SJCRH30 (cell line): Measurements from ENCODE around the genes H2AC4, H3C4 and H2AC7.

DNA sequence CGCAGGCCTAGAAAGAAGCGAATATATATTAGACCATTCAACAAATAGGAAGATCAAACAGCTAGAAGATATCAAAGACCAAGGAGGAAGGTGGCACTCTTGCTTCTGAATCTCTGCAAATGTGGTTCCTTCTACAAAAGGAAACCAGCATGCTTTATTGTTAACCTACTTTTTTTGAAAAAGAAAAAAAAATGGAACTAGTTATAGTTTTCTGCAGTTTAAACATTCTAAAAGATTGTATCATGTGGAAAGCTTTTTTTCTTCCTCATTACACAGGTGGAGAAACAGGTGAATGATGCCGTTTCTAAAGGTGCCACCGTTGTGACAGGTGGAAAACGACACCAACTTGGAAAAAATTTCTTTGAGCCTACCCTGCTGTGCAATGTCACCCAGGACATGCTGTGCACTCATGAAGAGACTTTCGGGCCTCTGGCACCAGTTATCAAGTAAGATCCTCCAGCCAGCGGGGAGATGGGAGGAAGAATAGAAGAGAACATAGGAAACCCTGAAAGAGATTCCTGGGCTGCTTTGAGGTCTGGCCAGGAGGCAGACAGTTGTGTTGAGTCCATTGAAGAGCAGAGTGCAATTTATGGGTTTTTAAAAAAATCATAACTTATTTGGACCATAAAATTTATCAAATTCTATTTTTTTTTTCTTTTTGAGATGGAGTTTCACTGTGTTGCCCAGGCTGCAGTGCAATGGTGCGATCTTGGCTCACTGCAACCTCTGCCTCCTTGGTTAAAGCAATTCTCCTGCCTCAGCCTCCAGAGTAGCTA, 33.1 kb downstream of the ALDH5A1 start:
- RAMPAGE, long total RNA: no peak

DNA sequence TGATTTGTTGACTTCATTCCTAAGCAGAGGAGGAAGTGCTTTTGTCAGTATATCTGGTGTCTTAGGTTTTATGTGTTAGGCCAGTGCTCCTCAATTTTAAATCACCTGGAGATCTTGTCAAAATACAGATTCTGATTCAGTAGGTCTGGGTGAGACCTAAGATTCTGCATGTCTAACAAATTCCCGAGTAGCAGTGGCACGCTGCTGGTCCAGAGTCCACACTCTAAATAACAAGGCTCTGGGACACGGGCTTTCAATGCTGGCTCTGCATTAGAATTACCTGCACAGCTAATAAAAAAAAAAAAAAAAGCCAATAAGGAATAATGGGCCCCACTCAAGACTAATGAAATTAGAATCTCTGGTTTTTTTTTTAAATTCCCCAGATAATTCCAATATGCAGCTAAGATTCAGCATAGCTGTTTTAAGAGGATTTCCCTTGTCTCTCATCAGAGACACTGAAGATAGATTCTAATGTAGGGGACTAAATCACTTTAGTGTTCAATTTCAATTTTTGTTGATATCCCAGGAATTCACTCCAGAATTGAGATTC, 2.6 kb downstream of the TDP2 start:
- RAMPAGE, long total RNA: no peak

DNA sequence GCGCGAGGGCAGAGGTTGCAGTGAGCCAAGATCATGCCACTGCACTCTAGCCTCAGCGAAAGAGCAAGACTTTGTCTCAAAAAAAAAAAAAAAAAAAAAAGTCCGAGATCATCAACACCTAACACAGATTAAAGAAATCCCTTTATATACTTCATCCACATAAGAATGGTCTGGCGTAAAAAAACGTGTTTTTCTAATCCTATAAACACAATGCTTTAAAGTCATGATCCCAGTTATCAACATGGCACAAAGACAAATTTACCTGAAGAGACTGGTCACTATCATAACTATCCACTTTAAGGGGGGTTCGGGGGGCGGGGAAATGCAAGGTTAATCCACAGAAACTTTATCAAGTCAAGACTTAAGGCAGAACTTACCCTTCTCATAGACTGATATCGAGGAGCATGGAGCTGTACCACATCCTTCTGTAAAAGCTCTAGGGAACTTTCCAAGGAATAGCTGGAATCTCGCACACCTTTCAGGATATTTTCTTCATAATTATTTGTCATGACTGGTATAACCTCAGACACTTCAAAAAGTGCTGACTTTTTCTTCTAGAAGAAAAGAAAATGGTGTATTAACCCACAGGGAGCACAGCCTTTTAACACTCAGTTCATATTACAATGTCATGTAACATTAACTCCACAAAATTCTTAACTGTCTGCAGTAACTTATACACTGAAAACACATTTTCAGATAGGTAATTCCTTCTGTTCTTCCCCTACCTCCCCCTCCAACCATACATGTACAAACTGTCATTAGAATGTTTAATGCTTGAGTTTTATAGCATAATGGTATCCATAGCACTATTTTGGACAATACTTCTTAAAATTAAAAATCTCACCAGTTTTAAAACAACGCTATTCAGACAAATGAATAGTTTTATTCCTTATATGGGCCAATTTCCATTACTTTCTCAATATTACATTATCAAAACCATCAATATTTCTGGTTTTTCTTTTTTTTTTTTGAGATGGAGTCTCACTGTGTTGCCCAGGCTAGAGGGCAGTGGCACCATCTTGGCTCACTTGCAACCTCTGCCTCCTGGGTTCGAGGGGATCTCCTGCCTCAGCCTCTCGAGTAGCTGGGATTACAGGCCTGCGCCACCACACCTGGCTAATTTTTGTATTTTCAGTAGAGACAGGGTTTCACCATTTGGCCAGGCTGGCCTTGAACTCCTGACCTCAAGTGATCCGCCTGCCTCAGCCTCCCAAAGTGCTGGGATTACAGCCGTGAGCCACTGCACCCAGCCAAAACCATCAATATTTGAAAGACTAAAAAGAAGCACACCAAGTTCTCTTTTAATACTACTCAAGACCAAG, 2.7 kb downstream of the C6orf62 start:
- RAMPAGE, long total RNA: no peak

- RAMPAGE, long total RNA: no peak
These were observed 4.1 kb upstream of the ARMH2 start for GRCh38 chr6:24802838-24803230.

DNA sequence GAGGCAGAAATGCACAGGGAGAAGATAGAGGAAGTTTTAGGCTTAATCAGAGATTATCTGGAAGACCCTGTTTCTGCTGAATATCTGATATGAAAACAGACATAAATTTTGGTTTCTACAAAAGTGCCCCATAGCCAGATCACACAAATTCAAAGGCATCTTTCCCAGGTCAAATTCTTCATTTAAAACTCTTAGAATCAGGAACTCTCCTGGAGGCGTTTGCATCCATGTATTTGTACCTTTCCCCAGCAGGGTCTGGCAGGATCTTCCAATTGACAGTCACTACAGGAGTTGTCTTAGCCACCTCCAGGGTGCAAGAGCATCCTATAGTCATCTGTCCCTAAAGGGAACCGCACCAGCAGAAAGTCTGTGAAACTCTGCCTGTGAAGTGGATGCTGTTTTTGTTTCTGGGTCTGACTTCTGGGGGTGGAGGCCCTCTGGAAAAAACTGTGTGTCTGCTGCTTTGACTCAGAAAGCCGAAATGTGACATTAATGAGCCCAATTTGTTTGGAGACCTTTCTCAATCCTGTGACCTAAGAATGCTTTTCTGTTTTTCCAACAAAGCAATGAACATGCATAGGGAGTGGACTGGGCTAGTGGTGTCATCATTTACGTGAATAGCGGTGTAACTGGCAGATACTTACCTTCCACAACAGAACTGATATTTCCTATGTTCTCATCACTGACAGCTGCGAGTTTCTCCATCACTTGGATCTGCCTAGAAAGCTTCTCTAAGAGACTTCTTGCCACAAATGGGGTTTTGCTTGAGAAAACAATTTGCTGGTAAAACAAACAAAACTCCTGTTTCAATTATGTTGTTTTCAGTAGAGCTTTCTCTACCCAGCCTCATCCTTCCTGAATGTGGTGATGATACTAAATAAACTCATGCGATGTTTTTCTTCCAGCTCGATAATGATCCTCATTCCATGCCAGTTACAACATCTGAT, 33.2 kb upstream of the ARMH2 start:
- RAMPAGE, long total RNA: no peak

- RAMPAGE, long total RNA: no peak
These were observed 45.1 kb upstream of the RIPOR2 start for GRCh38 chr6:24980810-24981373.

DNA sequence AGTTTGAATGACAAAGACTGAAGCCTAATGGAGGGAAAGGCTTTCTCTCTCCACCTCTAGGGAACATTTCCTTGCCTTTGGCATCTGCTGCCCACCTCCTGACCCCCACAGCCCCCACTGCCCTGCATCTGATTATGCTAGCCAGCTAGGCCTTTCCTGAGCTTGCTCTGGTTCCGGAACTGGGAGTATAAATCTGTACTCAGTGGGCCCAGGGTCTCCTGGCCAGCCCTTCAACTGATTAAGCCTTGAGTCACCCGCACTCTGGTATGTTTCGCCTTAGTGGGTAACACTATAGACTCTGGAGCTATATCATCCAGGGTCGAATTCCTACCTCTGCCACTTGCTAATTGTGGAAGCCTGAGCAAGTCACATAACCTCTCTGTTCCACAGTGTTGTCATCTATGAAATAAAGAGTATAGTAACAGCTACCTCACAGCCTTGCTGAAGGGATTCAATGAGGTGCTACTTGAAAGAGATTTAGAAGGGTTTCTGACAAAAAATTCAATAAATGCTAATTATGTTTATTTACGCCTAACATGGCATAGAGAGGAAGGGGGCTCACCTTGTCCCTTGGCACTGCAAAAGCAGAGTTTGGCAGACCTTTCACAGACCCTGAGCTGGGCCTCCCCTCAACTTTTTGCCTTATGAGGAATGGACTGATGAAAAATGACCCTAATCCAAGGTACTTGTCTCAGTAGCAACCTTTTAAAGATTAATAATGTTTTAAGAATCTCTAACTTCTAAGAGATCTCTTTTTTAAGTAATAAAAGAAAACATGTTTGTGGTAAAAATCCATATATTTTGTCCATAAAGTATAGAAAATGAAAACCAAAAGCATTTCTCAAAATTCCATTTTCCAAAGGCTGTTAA, 45.8 kb upstream of the RIPOR2 start:
- RAMPAGE, long total RNA: no peak

DNA sequence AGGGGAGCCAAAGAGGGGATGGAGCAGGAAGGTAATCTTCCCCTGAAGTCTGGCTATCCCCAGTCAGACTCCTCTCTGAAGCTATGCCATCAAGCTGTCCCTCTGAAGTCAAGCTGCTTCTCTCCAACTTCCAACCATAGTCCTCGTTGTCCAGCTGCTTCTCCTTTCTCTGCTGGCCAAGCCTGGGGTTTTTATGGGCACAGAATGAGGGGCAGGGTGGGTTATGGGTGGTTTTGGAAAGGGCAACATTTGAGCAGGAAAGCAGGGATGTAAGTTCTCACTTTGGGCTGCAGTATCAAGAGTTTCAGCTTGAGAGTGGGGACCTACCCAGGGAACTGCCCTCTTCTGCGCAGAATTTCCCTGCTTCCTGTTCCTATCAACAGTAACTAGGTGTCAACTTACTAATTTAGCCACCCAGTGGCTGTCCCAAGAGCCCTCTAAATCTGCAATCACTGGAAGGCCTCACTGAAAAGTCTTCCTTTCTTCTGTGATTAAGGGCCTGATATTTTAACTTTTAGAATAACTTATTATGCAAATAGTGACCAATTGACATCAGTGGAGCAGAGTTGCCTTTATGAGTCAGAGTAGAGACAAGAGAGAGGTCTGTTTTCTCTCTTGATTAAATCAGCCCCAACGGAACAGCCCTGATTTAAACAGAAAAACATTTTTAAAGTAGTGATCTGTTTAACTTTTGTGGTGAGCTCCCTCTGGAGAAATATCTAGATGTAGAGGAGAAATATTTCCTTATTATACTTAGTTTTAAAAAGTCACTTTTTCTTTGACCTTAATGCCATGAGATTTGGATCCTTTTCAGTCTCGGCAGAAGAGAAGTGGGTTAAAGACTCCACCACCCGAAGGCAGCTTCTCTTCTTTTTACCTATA, 118.2 kb upstream of the RIPOR2 start:
- RAMPAGE, long total RNA: no peak

DNA sequence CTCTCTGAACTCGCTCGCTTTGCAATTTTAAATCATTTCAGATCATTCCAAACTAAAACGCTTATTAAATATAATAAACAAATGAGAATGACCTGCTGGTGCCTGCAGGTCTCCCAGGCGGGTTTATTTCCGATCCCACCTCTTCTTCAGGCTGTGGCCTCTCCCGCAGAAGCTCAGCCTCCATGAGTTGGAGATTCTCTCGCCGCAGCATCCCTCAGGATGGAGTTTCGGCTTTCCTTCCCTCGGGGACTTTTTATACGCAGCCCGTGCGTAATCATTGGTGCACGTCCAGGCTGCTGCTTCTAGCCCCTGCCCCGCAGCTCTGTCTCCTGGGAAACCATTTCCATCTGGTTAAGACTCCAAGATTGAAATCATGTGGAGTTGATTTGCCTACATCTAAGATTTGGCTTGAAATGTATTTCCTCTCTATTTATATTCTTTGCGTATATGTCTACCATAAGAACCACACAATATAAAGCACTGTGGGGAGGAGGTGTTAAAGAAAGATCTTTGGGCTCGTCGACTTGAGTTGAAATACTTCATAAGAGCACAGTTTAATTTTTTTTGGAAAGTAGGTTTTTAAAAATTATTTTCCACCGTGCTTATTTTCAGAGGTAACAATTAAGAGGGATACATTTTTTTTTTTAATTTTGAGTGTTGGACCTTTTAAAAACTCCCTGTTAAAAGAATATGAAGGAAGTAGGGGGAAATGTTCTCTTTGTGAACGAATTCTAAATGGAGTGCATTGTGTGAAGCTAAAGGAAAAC, 46.6 kb upstream of the CARMIL1 start:
- RAMPAGE, long total RNA: no peak

DNA sequence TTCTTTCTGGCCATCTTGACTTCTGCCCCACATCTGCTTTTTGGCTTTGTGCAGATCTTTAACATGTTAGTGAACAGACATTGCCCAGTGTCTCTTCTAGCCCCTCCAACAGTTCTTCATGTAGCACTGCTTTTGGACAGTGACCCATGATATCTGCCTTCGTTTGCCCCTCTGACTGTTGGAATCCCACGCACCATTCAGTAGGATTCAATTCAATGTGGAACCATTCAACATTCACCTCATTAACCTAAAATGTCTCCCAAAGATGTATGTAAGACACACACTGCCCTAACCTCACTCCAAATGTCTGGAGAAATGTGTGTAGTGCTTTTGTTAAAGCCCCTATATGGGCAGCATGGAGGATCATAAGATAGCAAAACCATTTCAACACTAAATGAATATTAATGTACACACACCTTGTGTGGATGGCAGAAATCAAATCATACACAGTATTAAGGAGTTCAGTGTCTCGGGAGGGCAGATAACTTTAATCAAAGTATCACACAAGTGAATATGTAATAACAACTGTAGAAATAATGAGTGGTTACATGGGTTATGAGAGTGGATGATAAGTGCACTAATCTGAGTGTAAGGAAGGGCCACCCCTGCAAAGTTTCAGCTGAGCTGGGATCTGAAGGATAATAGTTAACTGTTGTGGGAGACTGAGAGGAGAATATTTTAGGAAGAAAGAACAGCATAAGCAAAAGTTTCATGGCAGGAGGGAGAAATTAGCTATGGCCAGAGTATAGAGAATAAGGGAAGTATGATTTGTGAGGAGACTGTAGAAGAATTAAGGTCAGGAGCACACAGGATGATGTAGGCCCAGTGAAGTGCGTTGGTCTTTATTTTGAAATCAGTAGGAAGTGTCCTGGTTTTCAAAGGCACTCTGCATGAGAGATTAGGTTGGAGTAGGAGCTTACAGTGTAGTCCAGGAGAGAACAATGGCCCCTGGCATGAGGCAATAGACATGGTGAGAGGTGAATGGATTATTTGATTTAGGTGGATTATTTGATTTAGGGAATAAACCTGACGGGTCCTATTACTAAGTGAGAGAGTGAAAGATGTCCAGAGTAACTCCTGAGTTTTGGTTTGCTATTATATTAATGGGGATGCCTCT, 25.6 kb downstream of the SLC17A4 start:
- RAMPAGE, long total RNA: no peak

GRCh38 chr6:25830844-25831286, 987 bp downstream of the SLC17A1 start:
- RAMPAGE, long total RNA: no peak

- RAMPAGE, long total RNA: no peak
These were observed 523 bp upstream of the H3C1 start for GRCh38 chr6:26019785-26020070.

DNA sequence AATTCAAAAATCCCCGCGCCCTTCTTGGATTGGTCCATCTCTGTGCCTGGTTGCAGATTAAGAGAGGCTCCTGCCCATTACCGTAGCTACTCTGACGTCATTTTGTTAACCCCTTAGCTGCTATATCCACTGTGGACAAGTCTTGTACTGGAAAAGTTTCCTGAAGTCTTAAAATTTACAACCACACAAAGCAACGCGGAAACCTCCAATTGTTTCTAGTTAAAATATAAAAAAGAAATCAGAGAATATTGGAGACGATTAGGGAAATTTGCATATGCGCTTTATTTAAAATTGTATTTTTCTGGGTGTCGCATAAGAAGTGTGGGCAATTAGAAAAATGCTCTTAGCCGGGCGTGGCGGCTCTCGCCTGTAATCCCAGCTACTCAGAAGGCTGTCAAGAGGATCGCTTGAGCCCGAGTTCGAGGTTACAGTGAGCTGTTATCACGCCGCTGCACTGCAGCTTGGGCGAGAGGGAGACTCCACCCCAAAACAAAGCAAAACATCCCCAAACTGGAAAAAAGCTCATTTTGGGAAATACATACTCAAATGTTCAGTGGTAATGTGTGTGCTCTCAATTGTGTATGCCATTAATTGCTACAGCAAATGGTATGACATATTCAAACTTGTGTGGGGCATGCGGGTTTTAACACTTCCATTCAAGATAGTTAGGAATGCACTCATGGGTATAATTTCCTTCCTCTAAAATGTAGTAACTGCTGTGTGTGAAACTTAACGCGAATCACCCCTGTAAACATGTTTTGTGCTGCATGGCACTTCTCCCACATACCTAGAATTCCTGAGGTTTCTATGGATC, 471 bp upstream of the H3C2 start:
- RAMPAGE, long total RNA: no peak

DNA sequence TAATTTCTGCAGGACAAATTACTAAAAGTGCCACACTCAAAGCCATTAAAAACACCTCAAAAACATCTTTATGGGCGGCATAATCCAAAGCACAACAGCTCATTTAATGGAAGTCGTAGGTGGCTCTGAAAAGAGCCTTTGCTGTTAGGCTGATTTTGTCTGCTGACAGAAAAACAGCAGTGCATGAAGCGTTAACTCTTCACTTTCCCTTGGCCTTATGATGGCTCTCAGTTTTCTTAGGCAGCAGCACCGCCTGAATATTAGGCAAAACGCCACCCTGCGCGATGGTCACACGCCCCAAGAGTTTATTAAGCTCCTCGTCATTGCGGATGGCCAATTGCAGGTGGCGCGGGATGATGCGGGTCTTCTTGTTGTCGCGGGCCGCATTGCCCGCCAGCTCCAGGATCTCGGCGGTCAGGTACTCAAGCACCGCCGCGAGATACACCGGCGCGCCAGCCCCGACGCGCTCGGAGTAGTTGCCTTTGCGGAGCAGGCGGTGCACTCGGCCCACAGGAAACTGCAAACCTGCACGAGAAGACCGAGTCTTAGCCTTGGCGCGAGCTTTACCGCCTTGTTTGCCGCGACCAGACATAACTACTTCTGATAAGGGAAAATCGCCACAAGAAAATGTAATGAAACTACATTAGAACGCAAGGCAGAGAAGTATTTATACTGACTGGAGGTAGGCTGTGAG, at the start of gene H2AC4:
H2AC4 (minus strand) TSS at position 642 of the 694 bp plus-strand sequence.
- RAMPAGE, long total RNA: no peak

- RAMPAGE, long total RNA: no peak
These were observed 5.1 kb upstream of the H1-6 start for GRCh38 chr6:26112871-26113524.

- RAMPAGE, long total RNA: no peak
These were observed 4.7 kb downstream of the H2BC4 start for GRCh38 chr6:26118991-26119480.

- RAMPAGE, long total RNA: no peak
These were observed at the start of gene H3C4 for GRCh38 chr6:26196486-26197376. TSS of gene H3C4 (minus strand) at chr6:26197286.

GRCh38 chr6:26198100-26198700, 893 bp downstream of the H2AC7 start:
- RAMPAGE, long total RNA: no peak

DNA sequence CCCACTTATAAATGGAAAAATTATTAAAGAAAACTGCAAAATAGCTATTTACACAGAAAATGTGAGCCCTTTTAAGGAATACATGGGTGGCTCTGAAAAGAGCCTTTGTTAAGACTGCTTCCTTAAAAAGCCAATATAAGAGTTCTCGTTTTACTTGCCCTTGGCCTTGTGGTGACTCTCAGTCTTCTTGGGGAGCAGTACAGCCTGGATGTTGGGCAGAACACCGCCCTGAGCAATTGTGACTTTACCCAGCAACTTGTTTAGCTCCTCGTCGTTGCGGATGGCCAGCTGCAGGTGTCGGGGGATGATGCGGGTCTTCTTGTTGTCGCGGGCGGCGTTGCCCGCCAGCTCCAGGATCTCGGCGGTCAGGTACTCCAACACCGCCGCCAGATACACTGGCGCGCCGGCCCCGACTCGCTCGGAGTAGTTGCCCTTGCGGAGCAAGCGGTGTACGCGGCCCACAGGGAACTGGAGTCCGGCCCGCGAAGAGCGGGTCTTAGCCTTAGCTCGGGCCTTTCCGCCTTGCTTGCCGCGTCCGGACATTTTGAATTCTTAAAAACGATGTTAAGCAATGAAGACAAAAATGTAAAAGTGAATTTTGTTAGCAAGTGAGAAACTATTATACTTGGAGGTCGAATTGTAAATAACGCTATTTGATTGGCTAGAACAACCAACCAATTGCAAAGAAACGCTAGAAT, at the start of gene H2AC7:
H2AC7 (minus strand) TSS at position 593 of the 698 bp plus-strand sequence.
- RAMPAGE, long total RNA: no peak

DNA sequence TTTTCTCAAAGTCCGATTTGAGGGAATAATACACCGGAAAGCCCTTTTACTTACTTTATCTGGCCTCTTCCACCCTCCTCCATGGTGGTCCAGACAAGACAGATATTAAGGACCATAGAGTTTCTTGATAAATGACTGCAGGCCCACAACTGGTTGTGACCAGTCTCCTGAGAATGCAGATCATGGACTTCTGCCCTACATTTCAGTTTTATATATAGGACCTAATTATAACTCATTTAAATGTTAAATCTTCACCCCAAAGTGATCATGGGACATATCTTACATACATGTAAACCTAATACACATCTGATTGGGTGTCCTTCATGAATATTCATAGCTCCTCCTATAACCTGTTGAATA, 3.5 kb downstream of the H2AC8 start:
- RAMPAGE, long total RNA: no peak